Mononuclear cell (primary cell): ENCODE results near the gene EPHA8.

DNA sequence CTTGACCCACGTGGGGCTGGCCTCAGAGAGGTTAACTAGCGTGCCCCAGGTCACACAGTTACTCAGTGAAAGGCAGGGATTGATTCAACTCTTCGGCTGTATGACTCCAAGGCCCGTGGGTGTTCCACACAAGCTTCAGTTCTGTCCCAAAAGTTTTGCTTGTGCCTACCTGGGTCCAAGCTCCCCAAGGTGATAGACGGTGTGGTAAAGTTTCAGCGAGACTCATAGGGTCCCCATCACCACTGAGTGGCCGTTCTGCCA, 670 bp downstream of the HSPG2 start:
- RRBS = no CpG with 5 or more reads among the region's 7 CpGs

DNA sequence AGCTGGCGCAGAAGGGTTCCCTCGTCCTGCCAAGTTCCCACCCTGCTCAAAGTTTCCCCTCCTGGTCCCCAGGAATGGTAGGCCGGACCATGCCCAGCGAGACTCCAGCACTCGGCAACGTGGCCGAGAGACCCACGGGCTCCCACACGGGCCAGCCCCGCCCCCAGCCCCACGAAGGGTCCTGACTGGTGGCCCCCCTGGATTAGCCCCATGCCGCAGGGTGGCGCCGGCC, 423 bp downstream of the HSPG2 start:
- RRBS = 0% methylated on average over 3 of the region's 14 CpGs

- RRBS = no CpG with 5 or more reads among the region's 5 CpGs
Observed at GRCh38 chr1:22078314-22078991, 25.9 kb downstream of the CDC42 start.

GRCh38 chr1:22114778-22115059, 28.2 kb downstream of the WNT4 start:
- RRBS = no CpG with 5 or more reads among the region's 6 CpGs

- RRBS = no CpG with 5 or more reads among the region's 22 CpGs
Observed at GRCh38 chr1:22120510-22121492, 22.1 kb downstream of the WNT4 start.

- RRBS = 4% methylated on average over 7 of the region's 26 CpGs
Observed at GRCh38 chr1:22341925-22342611, 109.6 kb upstream of the ZBTB40 start.

GRCh38 chr1:22529951-22530645, 33.2 kb upstream of the EPHA8 start:
- RRBS = no CpG with 5 or more reads among the region's 11 CpGs

DNA sequence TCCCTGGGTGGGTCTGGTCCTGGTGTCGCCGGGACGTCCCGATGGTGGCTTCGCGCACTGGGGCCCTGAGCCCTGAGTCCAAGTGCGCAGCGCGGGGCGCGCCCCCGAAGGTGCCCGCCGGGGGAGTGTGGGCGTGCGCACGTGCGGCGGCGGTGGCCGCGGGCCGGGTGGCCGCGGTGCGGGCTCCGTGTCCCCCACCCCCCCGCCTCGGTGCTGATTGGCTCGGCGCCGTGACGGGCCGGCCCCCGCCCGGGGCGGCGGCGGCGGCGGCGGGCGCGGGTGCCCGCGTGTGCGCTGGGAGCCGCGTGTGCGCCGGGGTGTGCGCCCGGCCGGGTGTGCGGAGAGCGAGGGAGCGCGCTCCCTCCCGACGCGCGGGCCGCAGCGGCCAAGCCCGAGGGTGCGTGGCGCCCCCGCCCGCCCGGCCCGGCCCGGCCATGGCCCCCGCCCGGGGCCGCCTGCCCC, at the start of gene EPHA8:
Gene EPHA8, plus strand, starts transcription at position 288 of the 462 bp plus-strand sequence.
- RRBS = 3% methylated on average over 59 of the region's 75 CpGs

DNA sequence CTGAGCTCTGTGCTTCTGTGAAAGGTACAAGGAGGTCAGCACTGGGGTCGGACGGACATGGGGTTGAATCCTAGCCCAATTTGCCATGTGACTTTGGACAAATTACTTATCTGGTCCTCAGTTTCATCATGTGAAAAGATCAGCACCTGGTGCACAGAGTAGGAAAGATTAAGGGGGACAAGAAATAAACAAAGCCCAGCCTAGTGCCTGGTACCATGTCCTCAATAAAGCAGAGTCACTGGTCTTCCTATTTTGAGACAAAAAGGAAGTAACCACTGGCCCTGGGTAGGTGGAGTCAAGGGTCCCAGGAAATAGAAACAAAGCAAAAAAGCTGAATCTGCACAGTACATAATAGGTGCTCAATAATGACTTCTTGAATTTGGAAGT, 2.0 kb upstream of the EPHB2 start:
- RRBS = no CpG with 5 or more reads among the region's 2 CpGs

DNA sequence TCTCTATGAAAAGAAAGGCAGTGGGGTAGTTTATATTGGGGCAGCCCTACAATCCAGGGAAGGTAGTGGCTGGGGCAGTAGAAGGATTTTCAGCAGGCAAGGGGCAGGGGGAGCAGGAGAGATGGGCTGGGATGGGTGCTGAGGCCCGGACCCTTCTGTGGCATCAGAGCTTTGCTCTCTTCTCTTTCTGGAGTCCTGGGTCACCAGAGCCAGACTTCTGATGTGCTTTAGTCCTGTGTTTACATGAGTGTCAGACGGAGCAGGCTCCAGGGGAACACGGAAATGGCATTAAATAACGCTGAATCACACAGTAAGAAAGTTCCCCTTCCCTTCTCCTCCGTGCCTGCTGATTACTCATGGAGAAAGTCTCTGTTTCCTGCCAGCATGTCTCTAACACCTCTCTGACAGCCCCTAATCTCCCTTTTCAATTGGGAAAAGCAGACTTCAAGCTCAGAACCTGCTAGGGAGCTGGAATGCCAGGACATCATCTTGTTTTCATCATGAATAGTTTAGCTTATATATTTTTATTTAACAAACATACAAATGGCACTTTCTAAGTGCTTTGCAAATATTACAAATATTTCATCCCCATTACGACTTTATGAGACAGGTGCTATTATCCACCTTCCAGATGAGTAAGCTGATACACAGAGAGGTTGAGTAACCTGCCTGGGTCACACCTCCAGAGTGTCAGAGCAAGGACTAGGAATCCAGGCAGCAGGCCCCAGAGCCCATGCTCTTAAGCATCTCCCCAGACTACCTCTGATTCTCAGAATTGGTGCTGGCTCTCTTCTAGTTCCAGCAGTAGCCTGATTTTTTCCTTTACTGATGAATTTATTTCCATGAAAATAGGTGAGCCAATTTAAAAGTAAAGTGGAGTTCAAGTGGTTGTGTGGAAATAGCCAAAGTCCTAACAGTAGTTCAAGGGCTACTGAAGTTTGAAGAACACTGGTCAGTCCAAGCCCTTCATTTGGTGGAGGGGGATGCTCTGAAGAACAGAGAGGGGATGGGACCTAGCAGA, 39.9 kb downstream of the EPHB2 start:
- RRBS = no CpG with 5 or more reads among the region's 6 CpGs

GRCh38 chr1:22914059-22915077, 58.3 kb downstream of the LACTBL1 start:
- RRBS = no CpG with 5 or more reads among the region's 17 CpGs

DNA sequence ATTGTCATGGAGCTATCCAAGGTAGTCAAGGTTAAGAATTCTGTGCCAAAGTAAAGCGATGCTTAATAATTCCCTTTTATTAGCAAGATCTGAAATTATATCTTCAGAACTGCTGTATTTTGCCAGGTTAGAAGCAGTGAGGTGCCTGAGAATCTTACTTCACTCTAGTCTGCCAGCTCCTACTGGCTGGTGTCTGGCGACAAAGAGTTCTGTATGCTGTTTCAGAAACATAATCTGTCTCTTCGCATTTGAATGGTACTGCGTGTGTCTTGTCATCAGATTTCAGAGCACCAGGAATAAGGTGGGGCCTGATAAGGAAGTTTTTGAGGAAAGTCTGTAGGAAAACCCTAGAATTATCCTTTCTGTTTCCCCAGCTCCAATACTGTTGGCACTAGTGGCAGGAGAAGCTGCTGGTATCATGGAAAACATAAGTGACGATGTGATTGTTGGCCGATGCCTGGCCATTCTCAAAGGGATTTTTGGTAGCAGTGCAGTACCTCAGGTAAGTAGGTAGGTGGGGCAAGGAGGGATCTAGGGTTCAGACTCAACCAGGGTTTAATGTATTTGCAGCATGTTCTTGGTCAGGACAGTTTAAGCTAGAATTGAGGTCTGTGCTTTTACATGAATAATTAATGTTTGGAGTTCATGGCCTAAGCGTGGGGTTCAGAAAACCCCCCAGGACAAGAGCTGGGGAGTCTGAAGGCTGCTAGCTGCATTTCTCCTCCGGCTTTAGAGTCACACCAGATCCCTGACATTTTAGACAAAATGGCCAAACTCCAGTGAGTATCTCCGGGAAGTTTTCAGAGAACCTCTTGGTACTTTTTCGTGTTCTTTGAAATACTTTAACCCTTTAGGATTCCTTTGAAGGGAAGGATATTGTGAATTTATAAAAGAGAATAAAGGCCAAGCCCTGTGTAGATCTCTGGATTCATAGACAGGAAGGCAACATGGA, 62.1 kb downstream of the KDM1A start:
- RRBS = no CpG with 5 or more reads among the region's 10 CpGs

DNA sequence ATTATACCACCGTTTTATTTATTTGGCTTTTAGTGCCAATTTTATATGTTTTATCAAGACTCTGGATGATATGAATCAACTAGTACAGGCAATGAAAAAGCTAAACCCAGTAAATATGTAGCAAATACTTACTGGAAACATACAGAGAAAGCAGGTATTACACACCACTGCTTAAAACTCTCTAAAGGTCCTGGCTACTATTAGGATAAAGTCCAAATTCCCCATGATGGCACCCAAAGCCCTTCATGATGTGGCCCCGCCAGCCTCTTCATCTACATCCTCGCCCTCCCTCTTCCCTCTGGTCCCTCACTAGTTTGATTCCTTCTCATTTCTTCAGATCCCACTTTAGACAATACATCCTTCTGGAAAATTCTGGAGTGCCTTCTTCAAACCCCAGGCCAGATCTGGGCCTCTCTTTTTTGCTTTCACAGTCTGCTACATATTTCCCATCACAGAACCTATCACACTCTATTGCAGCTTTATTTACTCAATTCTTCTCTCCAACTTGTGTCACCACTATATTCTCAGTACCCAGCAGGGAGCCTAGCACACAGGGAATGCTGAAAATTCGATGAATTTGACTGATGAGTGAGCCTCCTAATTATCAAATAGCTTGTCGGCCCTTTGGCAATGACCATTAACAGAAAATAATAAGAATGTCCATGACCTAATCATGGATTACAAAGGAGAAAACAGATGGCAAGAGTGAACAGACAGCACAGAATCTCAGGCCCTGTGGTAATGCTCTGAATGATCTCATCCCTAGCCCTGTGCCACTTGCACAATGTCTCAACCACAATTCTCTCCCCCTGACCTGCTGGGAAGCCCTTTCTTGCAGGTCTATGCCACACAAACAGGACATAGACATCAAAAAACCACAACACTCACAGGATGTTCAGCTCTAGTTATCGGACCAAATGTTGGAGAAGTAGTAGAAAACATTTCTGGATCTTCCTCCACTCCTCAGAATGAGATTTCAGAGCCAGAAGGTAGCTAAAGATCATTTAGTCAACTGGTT, 80.7 kb downstream of the KDM1A start:
- RRBS = no CpG with 5 or more reads among the region's 6 CpGs

DNA sequence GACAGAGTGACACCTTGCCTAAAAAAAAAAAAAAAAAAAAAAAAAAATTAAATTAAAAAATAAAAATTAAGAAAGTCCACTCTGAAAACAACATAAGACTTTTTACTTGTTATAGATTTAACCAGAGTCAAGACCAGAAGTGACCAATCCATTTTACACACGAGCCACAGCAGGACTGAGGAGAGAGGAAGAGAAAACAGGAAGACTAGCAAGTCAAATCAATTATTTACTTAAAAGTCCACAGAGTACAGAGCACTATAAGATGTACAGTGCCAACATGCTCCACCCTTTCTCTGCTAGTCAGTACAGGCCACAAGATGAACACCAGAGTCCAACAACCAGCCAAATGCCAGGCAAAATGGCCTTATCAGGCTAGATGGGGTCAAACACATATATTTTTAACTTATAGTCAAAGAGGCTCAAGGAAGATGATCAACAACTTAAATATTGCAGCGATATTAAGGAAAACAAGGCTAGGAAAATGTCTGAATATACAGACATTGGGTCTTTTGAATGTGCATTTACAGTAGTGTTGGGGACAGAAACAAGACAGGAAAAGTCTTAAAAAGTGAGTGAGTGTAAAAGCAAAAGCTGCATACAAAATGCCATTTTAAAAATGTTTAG, 68.1 kb downstream of the HTR1D start:
- RRBS = no CpG with 5 or more reads among the region's 2 CpGs

DNA sequence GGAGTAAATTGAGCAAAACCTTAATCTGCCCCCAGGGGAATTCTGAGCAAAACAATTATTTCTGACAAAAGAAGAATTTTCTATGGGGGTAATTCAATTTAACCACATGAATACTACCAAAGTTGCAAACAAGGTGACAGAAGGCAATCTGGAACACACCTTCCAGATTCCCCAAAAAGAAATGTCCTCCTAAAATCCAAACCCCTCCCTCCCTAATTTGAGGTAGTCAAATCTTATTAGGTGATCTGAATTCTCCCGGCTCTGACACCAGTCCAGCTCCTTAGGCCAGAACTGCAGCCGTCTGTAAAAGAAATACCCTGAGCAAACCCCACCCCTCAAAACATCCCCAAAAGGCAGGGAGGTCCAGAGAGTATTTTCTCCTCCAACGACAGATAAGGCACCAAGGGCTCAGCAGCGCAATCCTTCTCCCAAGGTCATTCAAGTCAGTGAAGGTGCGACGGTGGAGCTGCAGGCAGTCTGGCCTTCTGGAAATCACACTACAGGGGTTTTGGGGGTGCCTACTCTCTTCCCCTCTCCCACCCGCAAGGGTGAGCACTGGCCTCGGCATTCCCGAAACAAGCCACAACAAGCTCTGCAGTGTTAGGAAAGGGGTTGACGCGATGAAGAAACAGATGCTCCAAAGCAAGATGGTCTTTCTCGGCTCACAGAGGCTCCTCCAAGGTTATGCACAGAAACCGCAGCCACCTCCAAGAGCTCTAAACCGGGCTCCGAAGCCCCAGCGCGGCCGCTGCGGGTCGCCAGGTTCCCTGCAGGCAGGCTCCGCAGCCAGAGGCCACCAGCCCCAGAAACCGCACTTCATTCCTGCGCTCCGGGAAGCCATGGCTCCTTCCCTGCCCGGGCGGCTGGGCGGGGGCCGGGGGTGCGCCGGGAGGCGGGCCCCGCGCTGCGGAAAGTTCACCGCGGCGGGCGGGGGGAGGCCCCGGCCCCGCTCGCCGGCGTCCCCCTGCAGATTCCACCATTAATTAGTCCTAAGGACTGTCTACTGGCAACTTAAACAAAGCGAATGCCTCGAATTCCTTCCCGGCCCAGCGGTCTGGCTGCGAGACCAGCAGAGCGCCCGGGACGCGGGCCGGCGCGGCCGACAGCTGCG, 49.9 kb downstream of the HTR1D start:
- RRBS = 1% methylated on average over 34 of the region's 57 CpGs

- RRBS = no CpG with 5 or more reads among the region's 5 CpGs
Observed at GRCh38 chr1:23304120-23304768, 39.8 kb downstream of the HNRNPR start.

DNA sequence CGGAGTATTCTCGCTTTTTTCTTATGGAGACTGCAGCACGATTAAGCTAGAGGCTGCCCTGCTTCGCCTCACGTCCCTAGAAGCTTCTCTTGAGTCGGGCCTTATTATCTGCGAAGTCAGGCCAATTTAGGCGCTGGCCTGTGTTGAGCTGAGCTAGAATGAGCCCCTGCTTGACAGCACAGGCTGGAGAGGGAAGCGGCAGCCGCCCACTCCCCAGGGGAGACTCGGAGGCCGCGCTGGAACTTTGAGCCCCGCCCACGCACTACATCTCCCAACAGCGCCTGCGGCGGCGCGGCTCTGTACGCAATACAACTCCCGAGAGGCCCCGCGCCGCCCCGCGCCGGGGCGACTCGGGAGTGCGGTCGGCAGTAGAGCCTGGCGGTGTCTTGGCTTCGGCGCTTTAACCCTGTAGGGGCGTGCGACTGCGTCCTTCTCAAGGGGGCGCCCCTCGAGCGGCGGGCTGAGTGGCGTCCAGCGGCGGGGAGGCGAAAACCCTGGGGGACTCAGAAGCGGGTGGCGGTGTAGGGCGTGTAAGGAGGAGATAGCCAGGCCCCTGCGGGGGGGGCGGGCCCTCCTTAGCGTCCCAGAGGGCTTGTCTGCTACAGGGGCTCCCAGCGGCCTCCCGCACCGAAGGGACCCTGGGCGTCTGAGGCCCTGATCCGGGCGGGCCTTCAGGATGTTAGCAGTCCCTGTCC, 867 bp downstream of the ZNF436 start:
- RRBS = no CpG with 5 or more reads among the region's 58 CpGs

GRCh38 chr1:23407099-23407814, 17.3 kb downstream of the TCEA3 start:
- RRBS = no CpG with 5 or more reads among the region's 7 CpGs

- RRBS = 17% methylated on average over 6 of the region's 16 CpGs
Observed at GRCh38 chr1:23423396-23423919, 1.1 kb downstream of the TCEA3 start.